ENCODE measurements around a stretch of chr2.

DNA sequence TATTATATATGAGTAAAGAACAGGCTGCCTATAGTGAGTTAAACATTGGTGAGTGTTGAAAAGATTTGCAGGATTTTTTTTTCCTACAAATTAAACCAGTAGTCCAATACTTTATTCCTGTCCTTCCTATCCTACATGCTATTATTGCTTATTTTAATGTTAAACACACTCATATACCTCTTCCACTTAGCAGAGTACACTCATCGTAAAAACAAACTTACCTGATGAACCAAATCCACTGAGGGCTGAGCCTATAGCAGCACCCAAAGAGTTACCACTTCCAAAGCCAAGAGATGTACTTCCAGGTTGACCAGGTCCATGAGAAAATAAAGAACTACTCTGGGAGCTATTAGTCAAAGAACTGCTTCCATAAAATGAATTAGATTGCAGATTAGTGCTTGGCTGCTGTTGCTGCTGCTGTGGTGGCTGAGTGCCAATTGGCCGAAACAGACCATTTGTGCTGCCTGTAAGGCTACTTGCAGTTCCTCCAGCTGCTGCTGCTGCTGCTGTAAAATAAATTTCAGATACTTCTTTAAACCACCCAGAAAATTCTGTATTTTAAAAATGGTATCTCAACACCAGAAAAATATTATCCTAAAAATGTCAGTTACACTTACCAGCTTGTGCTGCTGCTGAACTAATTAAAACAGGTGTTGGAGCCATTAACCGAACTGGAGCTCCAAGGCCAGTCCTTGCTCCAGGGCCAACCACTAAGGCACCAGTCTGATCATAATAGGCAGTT, 58.0 kb upstream of the SDC1 start:
- PRO-cap, 2 experiments = no peak in any of the 2 experiments

- PRO-cap, 2 experiments = no peak in any of the 2 experiments
These were observed 729 bp upstream of the PUM2 start for GRCh38 chr2:20351221-20351924.

GRCh38 chr2:20447243-20447423, 259 bp downstream of the RHOB start:
- PRO-cap, 2 experiments = peak in 1 of 2 experiments; most common plus-strand start chr2:20447396 (in 1)

GRCh38 chr2:20447424-20447667, 472 bp downstream of the RHOB start:
- PRO-cap, 2 experiments = peak in 1 of 2 experiments; most common plus-strand start chr2:20447479 (in 1); most common minus-strand start chr2:20447591 (in 1)

DNA sequence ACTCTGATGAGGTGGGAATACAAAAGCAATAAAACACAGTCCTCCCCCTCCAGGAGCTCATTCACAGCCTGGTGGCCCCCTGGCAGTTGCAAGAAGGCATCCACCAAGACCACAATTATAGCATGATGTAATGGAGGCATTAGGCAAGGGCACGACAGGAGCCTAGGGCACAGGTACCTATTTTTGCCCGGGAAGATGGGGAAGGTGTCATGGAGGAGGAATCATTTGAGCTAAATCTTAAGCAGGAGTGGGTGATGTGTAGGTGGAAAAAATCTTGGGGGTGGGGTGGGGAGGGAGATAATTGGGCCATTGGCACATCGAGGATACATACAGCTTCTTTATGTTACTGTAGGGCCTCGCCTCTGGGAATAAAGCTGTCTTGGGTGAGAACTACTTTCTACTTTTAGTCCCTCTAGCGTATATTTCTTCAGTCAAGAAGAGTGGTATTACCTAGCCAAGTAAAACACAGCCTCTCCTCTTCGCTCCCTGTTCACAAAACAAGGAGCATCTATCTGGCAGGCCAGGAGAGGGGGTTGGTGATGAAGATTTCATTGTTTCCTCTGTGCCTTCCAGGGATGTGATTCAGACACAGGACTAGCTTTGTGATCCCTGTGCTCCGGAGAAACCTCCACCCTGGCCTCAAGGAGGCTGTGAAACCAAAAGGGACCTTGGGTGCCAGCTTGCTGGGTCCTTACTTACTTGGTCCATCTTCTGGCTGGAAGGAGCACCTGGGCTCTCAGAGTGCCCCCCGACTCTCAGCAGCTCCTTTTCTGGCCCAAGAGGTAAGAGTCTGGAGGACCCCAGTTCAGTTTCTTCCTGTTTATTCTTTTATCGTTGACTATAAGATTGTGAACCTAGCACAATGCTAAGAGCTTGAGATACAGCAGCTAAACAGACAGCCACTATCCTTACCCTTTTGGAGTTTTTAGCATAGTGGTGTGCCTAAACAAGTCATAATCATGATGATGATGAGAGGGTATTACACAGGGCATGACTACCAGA, 5.6 kb downstream of the RHOB start:
- PRO-cap, 2 experiments = no peak in any of the 2 experiments

GRCh38 chr2:20540608-20541290, 93.9 kb downstream of the RHOB start:
- PRO-cap, 2 experiments = no peak in any of the 2 experiments

GRCh38 chr2:20542755-20543945, 96.3 kb downstream of the RHOB start:
- PRO-cap, 2 experiments = no peak in any of the 2 experiments

DNA sequence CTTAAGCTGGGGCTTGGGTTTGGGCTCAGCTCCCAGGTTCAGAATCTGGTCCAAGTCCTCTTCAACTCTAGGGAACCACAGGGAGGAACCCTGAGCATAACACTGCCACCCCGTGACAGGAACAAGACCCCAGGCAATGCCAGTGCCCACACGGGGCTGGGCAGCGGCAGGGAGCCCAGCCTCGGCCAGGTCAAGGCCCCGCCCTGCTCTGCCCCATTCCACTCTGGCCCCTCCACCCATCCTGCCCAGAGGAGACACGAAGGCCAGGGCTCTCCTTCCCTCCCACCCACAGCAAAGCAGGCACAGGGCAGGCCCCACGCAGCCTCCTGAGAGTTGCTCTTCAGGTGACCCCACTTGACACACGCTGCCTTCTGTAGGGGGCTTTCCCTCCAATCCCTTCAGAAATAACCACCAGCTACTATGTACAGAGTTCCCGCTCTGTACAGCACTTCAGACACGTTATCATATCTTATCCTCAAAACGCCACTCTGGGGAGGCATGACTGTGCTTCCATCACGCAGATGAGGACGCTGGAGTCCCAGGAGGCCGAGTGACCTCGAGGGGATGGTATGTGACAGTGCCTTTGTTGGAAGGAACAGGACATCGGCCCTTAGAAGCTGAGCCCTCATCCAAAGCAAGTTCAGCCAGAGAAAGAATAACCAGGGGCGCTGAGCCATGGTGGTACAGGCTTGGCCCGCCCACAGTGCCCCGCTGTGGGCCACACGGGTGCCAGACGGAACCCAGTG, 31.5 kb downstream of the HS1BP3 start:
- PRO-cap, 2 experiments = no peak in any of the 2 experiments

DNA sequence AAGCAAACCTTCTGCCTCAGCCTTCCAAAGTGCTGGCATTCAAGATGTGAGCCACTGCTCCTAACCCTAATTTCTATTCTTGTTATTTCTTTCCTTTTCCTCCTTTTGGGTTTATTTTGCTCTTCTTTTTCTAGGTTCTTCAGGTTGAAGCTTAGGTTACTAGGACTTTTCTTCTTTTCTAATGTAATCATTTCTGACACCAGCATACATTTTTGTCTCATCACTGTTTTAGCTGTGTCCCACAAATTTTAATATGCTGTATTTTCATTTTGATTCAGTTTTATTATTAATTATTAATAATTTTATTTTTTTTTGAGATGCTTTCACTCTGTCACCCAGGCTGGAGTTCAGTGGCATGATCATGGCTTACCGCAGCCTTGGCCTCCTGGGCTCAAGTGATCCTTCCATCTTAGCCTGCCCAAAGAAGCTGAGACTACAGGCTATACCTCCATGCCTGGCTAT, 66.0 kb downstream of the GDF7 start:
- PRO-cap, 2 experiments = no peak in any of the 2 experiments

DNA sequence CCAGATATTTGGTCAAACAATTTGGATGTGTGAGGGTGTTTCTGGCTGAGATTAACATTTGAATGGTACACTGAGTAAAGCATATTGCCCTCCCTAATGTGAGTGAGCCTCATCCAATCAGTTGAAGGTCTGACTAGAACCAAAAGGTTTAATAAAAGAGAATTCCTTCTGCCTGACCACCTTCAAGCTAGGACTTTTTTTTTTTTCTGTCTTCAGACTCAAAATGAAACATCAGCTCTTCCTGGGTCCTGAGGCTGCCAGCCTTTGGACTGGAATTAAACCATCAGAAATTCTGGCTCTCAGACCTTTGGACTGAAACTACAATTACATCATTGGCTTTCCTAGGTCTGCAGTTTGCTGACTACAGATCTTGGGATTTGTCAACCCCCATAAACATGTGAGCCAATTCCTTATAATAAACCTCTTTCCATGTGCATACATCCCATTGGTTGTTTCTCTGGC, 65.3 kb downstream of the LDAH start:
- PRO-cap, 2 experiments = no peak in any of the 2 experiments

- PRO-cap, 2 experiments = no peak in any of the 2 experiments
These were observed 42.0 kb downstream of the LDAH start for GRCh38 chr2:20780838-20781273.

DNA sequence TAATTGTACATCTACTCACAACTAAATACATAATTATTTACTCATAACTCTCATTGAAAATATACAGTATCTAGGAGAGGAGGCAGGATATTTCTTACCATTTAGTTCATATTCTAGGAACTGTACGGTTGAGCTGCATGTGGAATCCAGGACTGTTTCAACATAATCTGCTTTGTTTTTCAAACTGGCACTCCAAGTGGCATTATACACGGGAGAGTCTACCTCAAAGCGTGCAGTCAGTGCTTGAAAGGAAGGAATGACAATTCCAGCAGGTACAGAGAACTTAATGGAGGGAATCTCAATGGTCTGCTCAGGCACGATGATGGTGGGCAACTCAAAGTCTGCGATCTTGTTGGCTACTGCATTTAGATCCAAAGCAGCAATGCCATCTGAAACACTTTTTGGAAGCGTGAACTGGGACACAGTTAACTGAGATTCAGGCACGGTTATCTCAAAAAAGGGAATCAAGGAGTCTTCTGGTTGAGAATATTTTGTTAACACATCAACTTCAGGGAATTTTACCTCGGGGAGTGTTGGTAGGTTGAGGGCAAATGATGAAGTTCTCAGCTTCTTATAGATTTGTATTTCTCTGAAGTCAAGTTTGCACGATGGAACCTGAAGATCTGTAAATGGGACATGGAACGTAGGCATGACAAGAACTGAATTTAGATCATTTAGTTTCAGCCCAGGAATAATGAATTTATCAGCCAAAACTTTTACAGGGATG, 38.7 kb downstream of the APOB start:
- PRO-cap, 2 experiments = no peak in any of the 2 experiments

- PRO-cap, 2 experiments = no peak in any of the 2 experiments
These were observed 23.9 kb downstream of the APOB start for GRCh38 chr2:21019671-21020712.

DNA sequence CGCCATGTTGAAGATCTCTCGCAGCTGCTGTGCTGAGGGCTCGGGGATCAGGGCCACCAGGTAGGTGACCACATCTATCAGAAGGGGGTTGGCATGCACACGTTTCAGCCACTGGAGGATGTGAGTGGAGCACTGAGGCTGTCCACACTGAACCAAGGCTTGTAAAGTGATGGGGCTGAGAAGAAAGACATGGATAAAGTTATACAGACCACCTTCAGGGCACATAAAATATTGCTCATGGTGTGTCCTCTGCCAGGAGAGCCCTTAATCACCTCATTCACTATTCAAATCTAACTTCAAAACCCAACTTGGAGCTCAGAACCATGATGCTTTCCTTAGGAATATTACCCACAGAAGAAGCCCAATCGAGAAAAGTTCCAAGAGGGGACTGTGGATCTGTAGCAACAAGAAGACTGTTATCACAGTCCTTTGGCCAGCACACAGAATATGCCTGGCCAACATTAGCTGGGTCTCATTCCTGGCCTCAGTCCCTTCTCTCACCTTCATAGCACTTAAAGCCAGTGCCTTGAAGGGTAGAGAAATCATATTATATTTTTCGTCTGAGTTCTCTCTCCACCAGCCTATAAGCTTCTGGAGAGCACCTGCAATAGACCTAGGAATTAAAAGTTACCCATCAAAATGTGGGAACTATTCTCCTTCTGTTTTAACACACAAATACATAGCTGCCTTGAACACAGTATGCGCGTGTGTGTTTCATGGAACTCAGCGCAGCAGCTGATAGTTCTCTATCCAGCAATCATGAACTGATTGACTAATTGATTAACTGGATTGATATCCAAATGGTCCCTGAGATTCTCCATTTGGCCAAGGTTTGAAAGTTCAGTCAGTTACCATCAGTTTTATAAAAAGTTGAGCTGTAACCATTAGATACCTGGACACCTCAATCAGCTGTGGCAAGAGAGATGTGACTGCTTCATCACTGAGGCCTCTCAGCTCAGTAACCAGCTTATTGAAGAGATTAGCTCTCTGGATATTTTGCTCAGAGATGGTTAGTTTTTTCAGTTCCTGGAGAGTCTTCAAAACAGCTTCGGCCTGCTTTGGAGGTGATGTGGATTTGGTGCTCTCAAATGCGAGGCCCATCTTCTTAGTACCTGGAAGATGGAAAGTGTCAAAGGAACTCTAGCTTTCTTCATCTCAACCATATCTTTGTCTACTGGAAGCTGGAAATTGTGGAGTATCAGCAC, 11.1 kb downstream of the APOB start:
- PRO-cap, 2 experiments = no peak in any of the 2 experiments

DNA sequence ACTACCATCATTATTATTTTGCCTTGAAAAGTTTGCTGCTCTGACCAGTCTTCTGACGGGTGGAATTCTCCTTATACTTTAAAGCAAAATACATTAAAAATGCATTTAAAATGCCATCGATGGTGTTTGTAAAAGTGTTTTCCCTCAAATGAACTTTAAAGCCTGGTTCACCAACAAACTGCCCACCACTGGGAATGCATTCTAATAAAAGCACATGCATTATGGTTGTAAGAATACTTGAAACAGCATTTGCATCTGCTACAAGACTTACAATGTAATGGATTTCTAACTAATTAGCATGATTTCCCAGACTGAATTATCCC, 825.3 kb upstream of the KLHL29 start:
- PRO-cap, 2 experiments = no peak in any of the 2 experiments

- PRO-cap, 2 experiments = no peak in any of the 2 experiments
These were observed 185.5 kb upstream of the KLHL29 start for GRCh38 chr2:23199370-23199976.

- PRO-cap, 2 experiments = no peak in any of the 2 experiments
These were observed 8.9 kb downstream of the KLHL29 start for GRCh38 chr2:23393649-23394469.

- PRO-cap, 2 experiments = no peak in any of the 2 experiments
These were observed 74.0 kb downstream of the KLHL29 start for GRCh38 chr2:23458795-23459555.

DNA sequence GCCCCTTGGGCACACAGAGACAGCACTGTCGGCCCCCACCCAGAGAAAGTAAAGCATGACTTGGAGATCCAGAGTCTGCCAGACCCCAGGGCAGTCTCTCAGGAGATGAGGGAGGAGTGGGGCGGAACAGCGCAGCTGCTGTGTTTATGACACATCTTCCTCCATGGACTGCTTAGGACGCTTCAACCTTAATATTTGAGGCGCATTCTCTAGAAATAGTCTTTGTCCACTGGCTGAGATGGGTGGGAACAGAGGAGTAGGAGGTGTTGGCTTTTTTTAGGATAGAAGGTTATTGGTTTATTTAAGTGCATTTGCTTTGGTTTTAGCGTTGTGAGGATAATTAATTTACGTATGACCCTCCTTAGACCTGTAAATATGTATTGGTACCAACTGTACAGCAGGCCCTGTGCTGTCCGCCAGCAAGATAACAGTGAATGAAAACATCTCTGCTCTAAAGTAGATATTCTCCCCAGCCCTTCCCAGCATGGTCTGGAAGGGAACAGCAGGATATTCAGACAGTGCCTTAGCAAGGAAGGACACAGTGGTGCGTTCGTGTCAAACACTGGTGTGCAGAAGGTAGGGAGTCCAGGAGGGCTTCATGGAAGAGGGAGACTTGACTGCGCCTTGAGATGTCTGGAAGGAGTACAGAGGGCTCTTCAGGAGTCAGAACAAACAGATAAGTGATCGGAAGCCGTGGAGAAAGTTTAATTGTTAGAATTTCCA, 114.8 kb downstream of the KLHL29 start:
- PRO-cap, 2 experiments = no peak in any of the 2 experiments

DNA sequence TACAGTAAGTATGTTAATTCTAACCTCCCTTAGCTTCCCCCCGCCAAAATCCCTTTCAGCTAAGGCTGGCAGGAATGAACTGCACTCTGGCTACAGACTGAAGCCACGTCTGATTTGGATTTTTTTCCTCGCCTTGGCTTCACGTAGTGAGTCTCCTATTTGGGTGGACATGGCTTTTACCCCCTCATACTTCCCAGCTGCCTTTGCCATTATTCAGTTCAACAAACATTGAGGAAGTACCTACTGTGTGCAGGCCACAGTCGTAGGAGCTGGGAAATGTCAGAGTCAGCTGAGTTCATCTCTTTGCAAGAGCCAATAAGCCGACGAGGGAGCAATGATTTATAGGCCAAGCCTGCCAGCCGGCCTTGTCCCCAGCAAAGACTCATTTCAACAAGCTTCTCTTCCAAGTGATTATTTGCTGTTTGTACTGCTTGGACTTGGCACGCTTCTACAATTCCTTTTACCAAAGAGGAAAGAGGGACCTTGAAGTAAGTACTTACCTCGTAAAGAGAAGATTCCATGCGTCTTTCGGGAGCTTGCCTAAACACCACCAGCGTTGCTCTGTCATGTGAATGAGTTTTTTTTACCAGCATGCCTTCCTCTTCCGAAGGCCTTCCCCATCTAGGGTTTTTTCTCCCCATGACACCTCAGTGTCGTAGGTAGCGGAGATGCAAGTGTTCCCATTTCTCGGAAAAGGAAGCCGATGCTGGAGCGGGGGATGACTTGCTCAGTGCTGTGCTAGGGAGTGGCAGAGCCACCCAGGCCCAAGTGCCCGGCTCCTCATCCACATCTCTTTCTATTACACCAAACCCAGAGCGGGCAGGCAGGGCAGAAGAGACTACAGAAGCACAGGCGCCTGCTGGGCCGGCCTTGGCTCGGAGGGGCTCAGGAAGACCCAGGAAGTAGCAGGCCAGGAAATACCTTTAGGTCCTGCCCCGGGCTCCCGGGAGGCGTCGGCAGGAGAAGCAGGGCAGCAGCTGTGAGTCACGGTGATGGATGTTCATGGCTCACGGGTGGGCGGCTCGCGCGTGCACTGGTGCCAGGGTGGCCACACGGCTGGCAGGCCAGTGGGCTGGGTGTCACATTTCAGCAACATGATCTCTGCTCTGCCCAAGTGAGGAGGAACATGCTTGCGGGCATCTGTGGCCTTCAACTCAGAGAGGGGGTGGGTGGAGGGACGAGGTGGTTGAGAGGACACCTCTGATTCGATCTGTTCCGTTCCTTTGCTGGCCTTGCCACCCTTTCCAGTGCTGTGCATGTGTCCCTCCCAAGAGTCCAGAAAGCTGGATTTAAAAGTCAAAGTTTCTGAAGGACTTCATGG, 138.9 kb downstream of the KLHL29 start:
- PRO-cap, 2 experiments = peak in 2 of 2 experiments; most common plus-strand start position 1,157 of the sequence (in 2); most common minus-strand start position 967 of the sequence (in 2)